Camera-type eye (tissue), 1 donor: Measurements from ENCODE around the genes H1-4 and BTN2A2.

GRCh38 chr6:25440043-25440410 lies 160.9 kb downstream of the CARMIL1 start:
- RAMPAGE, long total RNA: no peak

- RAMPAGE, long total RNA: no peak
Measured at GRCh38 chr6:25748067-25748498, 6.5 kb upstream of the SLC17A4 start.

- RAMPAGE, long total RNA: no peak
Measured at GRCh38 chr6:25913699-25914116, 16.8 kb downstream of the SLC17A2 start.

GRCh38 chr6:25931070-25931681 lies 685 bp upstream of the SLC17A2 start:
- RAMPAGE, long total RNA: no peak

DNA sequence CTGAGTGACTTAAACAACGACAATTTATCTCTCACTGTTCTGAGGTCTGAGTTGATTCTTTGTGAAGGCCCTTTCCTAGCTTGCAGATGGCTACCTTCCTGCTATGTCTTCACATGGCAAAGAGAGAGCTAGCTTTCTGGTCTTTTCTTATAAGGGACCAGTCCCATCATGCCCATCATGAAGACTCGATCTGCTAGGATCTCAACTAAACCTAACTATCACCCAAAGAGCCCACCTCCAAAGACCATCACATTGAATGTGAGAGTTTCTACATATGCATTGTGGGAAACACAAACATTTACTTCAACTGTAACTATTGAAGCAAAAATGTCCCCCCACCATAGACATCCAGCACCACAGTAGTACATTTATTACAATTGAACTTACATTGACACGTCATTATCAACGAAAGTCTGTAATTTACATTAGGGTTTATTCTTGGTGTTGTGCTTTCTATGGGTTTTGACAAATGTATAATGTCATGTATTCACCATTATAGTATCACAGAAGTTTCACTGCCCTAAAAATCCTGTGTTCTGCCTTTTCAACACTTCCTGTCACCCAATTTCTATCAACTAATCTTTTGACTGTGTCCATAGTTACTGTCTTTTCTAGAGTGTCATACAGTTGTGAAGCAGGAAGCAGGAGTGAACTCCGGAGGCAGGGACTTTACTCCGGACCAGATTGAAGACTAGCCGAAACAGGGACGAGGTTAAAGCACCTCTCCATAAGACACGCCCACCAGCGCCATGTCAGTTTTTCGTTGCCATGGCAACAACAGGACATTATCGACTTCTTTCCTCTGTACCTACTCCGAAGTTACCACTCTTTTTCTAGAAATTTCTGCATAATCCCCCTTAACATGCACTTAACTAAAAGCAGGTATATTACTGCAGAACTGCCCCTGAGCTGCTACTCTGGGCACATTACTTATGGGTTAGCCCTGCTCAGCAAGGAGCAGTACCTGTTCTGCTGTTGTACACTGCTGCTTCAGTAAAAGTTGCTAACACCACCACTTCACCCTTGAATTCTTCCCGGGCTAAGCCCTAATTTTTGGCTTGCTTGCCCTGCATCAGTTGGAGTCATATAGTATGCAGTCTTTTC lies 25.0 kb downstream of the TRIM38 start:
- RAMPAGE, long total RNA: no peak

DNA sequence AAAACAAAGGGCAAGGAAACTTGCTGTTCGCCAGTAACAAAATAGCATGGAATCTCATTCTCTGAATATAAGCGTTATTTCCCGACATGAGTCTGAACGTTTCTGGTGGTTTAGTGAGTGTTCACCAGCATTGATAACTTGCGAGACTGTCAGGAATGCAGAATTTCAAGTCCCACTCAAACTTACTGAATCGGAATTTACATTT lies 369 bp upstream of the H3C3 start:
- RAMPAGE, long total RNA: no peak

DNA sequence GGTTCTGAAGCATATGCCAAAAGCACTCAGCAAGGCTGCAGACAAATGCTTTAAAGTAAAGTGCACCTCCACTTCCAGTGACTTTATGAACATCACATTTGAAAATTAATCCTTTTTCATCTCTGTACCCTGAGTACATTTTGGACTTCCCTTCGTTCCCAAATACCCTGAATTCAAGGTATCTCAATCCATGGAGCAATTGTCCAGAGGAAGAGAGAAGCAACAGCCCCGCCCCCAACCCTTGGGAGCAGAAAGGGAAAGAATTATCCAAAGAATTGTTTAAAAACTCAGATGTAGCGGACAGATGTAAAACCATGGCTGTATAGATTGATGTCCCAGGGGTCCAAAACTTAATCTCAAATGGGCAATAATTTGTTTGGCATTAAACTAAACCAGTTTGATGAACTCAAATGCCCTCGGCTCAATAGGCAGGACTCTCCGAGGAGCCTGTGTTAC lies 691 bp upstream of the H1-4 start:
- RAMPAGE, long total RNA: no peak

- RAMPAGE, long total RNA: start-site peak on the plus strand at chr6:26156329-26156382, 6,570 reads; start-site peak on the plus strand at chr6:26156561-26156732, 449 reads
Measured at GRCh38 chr6:26156025-26156933, at the start of gene H1-4. TSS of gene H1-4 (plus strand) at chr6:26156329.

- RAMPAGE, long total RNA: no peak
Measured at GRCh38 chr6:26182977-26183524, 510 bp upstream of the H2BC6 start.

- RAMPAGE, long total RNA: no peak
Measured at GRCh38 chr6:26193891-26194840, 2.9 kb downstream of the H3C4 start.

GRCh38 chr6:26215031-26215201 lies 1.6 kb downstream of the H2BC8 start:
- RAMPAGE, long total RNA: no peak

- RAMPAGE, long total RNA: no peak
Measured at GRCh38 chr6:26218824-26219365, 2.2 kb downstream of the H2AC8 start.

- RAMPAGE, long total RNA: no peak
Measured at GRCh38 chr6:26225769-26226485, 992 bp downstream of the H3C6 start.

- RAMPAGE, long total RNA: no peak
Measured at GRCh38 chr6:26235328-26235679, 517 bp upstream of the H1-3 start.

- RAMPAGE, long total RNA: no peak
Measured at GRCh38 chr6:26295721-26296600, 10.6 kb upstream of the H4C8 start.

GRCh38 chr6:26318942-26319308 lies 33.6 kb upstream of the H4C8 start:
- RAMPAGE, long total RNA: no peak

DNA sequence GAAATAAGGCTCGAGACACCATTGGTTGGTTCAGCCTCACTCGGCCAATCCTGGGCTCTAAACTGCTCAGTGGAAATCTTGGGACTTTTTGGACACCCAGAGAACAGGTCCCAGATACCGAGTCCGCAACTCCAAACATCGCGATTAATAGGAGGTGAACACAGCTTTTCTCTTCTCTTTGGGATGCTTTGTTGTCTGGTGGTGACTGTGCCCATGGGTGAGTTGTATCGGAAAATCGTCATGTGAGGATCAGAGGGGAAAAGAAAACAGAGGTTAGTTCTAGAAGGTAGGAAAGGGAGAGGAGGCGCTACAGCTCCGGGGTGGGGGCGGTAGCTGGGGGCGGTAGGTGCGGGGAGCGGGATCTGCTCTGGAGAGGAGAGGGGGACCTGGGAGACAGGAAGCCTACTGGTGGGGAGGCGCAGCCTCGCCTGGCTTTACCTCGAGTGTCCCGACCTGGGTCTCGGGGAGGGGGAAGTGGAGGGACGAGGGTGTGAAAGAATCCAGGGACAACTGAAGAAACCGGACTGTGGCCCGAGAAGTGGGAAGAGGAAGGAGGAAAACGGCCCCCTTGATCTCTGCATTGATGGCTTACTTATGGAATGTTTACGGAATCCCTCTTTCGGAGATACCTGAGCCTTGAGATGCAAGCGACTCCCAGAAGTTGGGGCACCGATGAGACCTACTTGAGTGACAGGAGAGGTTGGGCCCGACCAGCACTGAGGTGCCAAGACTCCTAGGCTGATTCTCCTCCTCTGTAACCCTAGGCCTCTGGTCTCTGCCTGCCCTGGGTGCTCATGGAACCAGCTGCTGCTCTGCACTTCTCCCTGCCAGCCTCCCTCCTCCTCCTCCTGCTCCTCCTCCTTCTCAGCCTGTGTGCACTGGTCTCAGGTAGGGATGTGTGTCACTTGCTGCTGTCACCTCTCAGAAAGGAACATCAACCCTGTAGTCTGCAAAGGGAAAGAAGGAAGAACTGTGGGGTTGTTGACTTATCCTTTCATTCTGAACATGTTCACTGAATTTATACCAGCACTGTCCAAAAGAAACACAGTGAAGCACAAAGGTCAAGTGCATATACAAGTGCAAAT lies at the start of gene BTN2A2:
Gene BTN2A2, plus strand, starts transcription at position 81 of the 1,085 bp plus-strand sequence.
- RAMPAGE, long total RNA: no peak

- RAMPAGE, long total RNA: no peak
Measured at GRCh38 chr6:26420780-26422025, 19.1 kb upstream of the BTN3A3 start.

GRCh38 chr6:26430646-26431397 lies 9.5 kb upstream of the BTN3A3 start:
- RAMPAGE, long total RNA: no peak

GRCh38 chr6:26532671-26533602 lies 5.2 kb upstream of the HMGN4 start:
- RAMPAGE, long total RNA: no peak